Aortic smooth muscle cell (primary cell): ENCODE measurements around a stretch of chr7.

GRCh38 chr7:774850-775525 is 47.9 kb upstream of the PRKAR1B start:
- RRBS = no CpG with 5 or more reads among the region's 18 CpGs

- RRBS = 95% methylated on average over 6 of the region's 23 CpGs
Measured at GRCh38 chr7:835877-836692, 3.8 kb downstream of the SUN1 start.

GRCh38 chr7:873058-873706 is 3.2 kb upstream of the GET4 start:
- RRBS = no CpG with 5 or more reads among the region's 19 CpGs

- RRBS = no CpG with 5 or more reads among the region's 14 CpGs
Measured at GRCh38 chr7:873707-874540, 2.4 kb upstream of the GET4 start.

- RRBS = 9% methylated on average over 10 of the region's 39 CpGs
Measured at GRCh38 chr7:876985-877618, 748 bp downstream of the GET4 start.

DNA sequence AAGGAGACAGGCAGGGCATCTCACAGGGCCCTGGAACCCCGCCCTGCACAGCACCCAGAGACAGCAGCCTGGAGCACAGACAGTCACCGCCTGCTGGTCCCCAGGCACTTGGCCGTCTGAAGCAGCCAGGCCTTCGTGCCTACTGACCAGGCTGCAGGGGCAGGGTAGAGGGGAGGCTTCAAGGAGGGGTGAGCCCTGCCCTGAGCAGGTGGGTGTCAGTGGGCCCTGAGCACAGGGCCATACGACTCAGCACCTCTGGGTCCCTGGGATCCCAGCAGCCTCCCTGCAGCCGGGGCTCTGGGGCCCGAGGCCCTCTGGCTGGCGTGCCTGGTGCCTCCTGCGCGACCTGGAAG is 38.3 kb downstream of the GET4 start:
- RRBS = no CpG with 5 or more reads among the region's 10 CpGs

DNA sequence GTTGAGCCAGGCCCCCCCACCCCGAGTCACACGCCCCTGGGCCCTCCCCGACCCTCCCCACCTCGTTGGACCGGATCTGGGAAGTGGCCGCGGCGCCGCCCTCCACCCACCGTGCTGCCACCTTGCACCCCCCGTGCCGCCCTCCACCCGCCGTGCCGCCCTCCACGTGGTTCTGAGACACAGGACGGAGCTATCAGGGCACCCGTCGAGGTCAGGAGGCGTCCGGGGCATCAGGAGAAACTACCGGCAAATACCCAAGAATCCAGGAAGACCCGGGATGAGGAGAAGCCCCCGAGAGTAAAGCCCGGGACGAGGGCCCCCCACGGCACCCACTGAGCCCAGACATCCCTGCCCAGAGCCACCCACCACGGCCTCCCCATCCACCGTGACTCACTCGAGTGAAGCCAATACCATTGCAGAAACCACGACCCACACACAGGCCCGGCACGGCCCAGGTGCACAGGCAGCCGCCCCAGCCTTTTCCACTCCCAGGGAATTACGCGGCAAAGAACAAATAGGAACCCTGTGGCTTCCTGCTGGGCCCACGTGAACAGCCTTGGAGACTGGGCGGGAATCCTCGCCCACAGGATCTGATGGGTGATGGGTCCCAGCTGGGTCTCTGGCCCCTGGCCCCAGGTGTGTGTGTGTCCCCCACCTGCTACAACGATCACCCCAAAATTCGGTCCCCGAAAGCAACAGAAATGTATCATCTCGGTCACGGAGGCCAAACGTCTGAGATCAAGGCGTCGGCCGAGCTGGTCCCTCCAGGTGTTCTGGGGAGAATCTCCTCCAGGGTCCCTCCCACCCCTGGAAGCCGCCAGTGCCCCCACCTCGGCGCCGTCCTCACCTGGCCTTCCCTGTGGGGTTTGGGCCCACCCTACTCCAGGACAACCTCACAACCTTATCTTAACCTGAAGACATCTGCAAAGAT is 33.8 kb downstream of the ADAP1 start:
- RRBS = no CpG with 5 or more reads among the region's 52 CpGs

DNA sequence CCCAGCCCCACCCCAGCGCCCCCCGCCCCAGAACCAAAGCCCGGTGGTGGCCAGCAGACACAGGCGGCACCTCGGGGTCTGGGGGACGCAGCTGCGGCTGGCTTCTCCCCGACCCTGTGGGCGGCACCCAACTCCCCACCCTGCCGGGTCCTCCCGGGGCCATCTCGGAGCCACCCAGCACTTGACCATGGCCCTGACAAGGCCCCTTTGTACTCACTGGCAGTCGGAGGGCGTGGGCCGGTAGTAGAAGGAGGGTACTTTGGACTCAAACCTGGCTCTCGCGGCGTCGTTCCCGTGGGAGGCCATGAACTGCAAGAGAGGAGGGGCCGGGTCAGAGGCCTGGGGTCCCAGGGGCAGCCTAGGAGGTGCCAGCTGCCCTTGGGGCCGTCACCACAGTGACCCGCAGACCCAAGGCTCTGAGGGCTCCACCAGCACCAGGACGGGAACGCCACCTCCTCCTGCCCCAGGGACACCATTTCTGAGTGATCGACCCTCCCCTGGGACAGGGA is 28.1 kb downstream of the ADAP1 start:
- RRBS = 78% methylated on average over 12 of the region's 26 CpGs

GRCh38 chr7:934340-935069 is 20.0 kb downstream of the ADAP1 start:
- RRBS = 32% methylated on average over 5 of the region's 29 CpGs

GRCh38 chr7:1028091-1029309 is 15.8 kb upstream of the GPR146 start:
- RRBS = 1% methylated on average over 25 of the region's 78 CpGs

GRCh38 chr7:1033475-1033989 is 10.8 kb upstream of the GPR146 start:
- RRBS = no CpG with 5 or more reads among the region's 16 CpGs

- RRBS = no CpG with 5 or more reads among the region's 14 CpGs
Measured at GRCh38 chr7:1052046-1052554, 7.8 kb downstream of the GPR146 start.

DNA sequence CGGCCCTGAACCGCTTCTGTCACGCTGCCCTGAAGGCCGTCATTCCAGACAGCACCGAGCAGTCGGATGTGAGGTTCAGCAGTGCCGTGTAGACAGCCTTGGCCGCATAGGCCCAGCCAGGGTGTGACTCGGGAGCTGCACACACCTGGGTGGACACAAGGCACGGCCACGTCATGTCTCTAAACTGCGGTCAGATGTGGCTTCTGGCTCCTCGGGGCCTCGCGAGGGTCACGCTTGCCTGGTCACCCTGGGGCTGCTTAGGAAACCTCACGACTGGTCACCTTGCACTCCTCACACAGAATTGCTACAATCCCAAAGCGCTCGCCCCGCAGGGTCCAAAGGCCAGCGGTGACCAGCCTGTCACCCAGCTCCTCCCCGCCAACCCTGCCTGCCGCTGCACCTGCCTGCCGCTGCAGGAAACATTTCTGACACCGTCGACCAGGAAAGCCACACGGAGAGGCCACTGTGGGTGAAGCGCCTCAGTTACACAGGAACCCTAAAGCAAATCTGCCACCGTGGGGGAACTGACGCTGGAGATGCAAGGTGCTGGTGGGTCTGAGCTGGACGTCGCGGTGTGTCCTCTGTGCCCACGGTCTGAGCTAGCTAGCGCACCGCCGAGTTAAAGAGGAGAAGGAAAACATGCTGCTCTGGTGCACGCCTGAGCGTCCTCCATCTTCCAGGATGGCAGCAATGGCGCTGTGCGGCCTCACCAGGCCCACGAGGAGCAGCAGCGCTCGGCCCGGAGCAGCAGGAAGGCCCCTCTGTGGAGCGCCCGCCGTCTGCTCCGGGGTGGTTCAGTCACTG is 5.1 kb downstream of the GPER1 start:
- RRBS = 88% methylated on average over 5 of the region's 49 CpGs

DNA sequence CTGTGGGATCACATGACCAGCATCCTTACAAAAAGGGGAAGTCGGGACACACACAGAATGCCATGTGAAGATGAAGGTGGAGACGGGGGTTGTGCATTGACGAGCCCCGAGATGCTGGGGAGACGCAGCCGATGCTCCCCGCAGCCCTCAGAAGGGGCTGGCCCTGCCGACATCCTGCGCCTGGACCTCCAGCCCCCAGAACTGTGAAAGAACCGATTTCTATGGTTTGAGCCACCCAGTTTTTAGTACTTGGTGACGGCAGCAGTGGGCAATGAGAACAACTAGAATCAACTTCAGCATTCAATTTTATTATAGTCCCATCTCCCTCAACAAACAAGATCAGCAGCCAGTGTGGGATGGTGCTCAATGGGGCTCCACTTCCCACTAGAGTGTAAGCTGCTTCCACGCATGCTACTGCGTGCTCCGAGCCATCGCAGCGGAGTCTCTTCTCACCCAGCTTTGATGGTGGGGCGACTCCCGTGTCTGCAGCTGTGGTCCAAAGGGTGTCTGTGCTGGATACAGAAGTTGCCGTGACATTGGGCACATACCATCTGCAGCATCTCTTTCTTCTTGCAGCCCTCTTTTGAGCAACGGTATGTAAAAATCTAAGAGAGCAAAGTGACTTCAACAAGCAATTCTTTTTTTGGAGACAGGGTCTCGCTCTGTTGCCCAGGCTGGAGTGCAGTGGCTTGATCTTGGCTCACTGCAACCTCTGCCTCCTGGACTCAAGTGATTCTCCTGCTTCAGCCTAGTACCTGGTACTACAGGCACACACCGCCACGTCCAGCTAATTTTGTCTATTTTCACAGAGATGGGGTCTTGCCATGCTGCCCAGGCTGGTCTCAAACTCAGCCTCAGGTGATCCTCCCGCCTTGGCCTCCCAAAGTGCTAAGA is 7.1 kb downstream of the ZFAND2A start:
- RRBS = no CpG with 5 or more reads among the region's 24 CpGs

- RRBS = under 1% methylated on average over 6 of the region's 27 CpGs
Measured at GRCh38 chr7:1403763-1404338, 55.4 kb downstream of the MICALL2 start.

GRCh38 chr7:1447008-1447445 is 12.2 kb downstream of the MICALL2 start:
- RRBS = 88% methylated on average over 3 of the region's 9 CpGs

GRCh38 chr7:1453812-1454407 is 5.4 kb downstream of the MICALL2 start:
- RRBS = 42% methylated on average over 3 of the region's 20 CpGs

GRCh38 chr7:1455069-1456138 is 3.9 kb downstream of the MICALL2 start:
- RRBS = no CpG with 5 or more reads among the region's 39 CpGs

- RRBS = 74% methylated on average over 5 of the region's 27 CpGs
Measured at GRCh38 chr7:1467101-1467997, 8.1 kb upstream of the MICALL2 start.

DNA sequence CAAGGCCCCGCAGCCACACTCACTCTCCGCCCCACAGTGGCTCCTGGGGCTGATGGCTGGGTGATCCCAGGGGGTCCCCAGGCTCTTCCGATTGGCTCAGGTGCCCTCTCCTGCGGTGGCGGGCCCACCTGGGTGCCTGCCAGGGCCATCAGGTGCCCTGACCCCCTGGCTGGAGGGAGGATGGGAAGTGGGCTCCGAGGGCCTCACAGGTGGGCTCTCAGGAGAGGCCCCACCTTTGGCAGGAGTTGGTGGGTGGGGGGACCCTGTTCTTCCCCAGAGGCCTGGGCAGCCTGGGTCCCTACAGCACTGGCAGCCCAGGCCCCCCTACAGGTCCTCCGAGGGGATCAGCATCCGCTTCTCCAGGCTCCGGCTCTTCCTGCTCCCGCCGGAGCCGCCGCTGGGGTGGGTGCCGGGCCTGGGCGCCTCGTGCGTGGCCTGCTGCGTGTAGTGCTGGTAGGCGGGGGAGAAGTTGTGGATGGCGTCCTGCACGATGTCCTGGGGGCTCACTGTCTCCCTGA is 9.3 kb downstream of the TMEM184A start:
- RRBS = no CpG with 5 or more reads among the region's 21 CpGs